Umbilical cord (tissue), 2 donors: ENCODE data around the genes APOO, PPP4R3C, GK and FTHL17.

- RAMPAGE, long total RNA = start-site peak on the minus strand at chrX:23907893-23907972, 16 and 10 reads in 2 replicates
These were observed at the start of gene APOO for GRCh38 chrX:23907060-23908251. TSS of gene APOO (minus strand) at chrX:23907938.

- RAMPAGE, long total RNA = no peak
These were observed 4.3 kb upstream of the EIF2S3 start for GRCh38 chrX:24050519-24050794.

DNA sequence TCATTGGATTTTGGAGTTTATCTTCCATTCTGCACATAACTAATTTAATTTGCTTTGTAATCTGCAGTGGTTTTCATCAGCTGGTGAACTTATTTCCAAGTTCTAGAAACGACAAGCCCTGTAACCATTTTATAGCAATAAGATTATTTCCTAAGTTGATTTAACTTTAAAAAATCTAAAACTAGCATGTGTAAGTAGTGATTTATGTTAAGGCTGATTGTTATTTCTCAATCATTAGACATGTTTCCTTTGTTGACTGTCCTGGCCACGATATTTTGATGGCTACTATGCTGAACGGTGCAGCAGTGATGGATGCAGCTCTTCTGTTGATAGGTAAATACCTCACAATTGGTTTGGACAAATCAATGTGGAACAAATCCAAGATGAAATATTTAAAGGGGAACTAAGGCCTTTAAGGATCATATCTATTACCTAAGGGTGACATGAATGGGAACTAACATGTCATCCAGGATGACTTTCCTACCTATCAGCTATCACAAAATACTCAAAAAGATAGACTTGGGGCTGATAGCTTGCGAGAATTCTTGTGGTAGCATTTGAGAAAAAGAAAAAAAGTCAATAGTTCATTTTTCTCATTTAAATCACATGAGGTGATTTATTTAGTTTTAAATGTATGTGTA lies 5.2 kb downstream of the EIF2S3 start:
- RAMPAGE, long total RNA = no peak

DNA sequence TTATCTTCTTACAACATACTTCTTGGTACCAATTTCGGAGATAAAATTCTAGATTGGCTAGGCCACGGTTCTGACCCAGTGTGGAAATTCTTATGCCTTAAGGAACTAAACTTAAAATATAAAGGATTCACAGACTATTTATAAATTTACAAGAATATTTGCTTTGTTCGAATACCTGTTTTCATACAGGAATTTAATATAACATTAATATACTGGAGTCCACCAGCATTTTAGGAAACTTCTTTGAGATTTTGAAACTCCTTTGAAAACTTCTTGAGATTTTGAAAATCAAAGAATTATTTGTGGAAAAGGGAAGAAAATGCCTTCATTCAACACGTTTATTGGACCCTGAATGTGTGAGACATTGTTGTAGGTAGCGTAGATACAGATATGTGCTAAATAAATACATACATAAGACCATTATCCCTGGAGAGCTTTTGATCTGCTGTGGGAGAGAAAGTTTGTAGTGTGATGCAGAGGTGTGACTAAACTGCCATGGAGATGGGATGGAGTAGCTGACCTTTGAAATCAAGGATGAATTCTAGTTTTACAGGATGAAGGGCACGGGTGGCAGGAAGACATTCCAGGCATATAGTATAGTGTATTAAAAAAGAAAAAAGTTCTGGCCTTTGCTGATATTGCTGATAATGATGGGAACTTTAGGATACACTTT lies 31.5 kb downstream of the ZFX start:
- RAMPAGE, long total RNA = no peak

DNA sequence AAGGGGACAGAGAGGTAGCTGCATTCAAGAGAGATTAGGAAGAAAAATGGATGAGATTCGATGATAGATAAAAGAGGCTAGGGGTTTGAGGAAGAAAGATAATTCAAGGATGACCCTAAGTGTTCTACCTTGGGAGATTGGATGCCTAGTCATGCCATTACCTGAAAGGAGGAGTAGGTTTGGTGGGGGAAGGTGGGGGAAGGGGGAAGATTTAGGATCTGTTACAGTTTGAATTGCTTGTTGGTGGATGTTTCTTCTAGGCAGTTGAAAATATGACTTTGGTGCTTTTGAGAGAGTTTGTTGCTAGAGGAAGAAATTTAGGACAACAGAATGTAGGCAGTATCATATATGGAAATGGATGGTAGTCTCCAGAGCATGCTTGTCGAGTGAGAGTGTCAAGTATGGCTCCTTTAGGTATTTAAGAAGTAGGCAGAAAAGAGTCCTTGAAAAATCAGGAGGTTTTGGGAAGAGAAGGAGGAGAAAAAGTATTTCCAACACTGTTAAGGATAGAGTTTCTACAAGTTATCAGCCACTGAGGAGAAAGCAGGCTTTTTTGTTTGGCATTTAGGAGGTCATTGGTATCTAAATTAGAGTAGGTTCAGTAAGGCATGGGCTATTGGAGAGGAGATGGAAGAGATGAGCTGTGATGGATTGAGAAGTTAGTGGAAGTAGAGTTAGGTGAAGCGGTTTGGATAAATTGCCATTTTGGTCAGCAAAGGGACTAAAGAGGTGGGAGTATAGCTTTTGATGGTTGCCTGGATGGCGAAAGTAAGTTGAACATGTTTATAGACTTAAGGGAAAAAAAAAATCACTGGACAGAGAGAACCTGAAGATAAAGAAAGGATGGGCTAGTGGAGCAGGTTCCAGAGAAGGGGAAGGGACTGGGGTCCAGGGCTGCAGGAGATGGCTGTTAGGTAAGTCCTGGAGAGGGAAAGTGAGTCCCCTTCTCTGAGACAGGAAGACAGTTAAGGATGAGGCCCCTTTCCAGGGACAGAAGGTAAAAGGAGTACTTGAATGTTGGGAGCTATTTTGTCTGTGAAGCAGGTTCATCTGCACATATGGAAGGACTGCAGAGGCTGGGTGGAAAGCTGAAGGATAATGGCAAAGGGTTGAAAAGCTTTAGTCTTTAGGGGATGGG lies 32.8 kb downstream of the ZFX start:
- RAMPAGE, long total RNA = no peak

- RAMPAGE, long total RNA = no peak
These were observed 71.1 kb downstream of the SUPT20HL2 start for GRCh38 chrX:24242591-24243346.

- RAMPAGE, long total RNA = no peak
These were observed 37.7 kb upstream of the PDK3 start for GRCh38 chrX:24427042-24428046.

DNA sequence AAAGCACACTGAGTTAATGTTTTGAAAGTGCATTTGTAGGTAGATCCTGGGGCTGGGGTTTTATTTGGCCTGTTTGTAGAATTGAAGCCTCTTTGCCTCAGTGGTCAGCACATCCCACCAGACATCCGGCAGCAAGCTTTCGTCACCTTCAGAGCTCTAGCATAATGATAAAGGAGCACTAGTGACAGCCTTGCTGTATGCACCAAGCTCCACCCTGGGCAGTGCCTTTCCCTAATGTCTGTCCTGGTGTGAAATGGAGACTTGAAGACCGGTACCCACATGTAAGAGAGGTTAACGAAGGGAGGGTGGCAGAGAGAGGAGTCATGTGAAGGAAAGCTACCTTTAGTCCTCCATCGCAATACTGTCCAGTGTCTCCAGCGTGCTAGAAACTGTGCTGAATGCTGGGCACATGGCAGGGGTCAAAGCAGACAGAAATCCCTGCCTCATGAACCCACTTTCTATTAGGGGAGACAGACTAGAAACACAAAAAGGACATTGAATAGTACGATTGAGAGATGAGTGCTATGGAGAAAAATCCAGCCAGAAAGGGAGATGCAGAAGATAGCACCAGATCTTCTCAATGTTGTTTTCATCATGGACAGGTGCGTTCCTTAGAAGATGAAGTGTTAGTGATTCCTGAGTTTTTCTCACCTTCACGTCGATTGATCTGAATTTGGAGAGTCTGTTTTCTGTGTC lies 80.5 kb downstream of the PDK3 start:
- RAMPAGE, long total RNA = no peak

- RAMPAGE, long total RNA = no peak
These were observed 45.5 kb downstream of the POLA1 start for GRCh38 chrX:24739255-24739635.

- RAMPAGE, long total RNA = no peak
These were observed 69.4 kb downstream of the POLA1 start for GRCh38 chrX:24763090-24763595.

- RAMPAGE, long total RNA = no peak
These were observed 95.1 kb downstream of the POLA1 start for GRCh38 chrX:24788671-24789408.

DNA sequence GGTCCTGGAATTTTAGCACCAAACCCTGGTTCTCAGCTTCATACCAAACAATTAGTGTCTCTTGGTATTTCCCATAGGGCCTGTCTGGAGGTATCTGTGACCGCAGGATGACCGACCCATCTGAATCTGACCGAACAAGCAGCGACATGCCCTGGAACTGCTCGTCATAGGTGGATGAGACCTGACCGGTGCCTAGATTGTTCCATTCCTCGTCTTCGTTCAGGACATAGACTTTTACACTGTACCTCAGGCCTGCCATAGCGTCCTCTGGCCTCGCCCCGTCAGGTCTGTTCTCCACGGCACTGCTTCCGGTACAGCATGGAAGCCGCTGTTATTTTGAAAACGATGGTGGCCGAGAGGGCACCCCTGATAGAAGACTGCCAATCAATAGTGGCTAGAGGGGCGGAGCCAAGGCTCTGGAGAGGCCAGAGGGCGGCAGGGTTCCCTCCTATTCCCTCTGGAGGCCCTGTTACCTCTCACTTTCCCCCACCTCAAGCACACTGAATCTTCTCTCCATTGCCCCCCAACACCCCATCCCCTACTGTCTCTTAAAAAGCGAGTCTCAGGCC lies at the start of gene PPP4R3C:
TSS of gene PPP4R3C (minus strand) at position 304 of the 569 bp plus-strand sequence.
- RAMPAGE, long total RNA = no peak

DNA sequence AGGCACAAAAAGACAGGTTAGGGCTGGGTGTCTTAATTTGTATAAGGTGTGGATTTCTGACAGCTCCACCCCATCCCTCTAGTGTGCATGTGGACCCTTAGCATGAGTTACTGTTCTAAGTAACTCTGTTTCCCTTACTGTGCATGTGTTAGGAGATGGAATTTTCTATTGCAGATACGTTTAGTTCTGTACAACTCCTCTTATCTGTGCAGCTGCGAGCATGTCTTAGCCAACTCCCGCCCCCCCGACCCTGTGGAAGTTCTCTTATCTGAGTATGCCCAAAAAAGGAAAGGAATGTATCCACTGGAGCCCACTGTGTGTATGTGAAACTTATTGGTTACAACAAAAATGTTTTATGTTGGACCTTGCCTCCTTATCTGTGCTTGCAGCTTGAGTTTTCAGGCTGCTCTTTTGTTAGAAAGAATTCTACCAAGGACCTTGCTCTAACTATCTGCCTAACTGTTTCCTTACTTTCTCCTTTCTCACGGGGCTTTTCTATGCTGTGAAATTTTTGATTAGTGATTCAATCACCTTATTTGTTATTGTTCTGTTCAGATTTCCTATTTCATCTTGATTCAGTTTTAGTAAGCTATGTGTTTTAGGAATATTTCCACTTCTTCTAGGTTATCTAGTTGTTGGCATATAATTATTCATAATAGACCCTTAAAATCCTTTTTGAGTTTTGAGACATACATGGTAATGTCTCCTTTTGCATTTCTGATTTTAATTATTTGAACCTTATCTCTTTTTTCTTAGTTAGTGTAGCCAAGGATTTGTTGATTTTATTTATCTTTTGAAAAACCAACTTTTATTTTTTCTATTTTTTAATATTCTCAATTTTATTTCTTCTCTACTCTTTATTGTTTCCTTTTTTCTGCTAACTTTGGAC lies 24.0 kb upstream of the DCAF8L2 start:
- RAMPAGE, long total RNA = no peak

DNA sequence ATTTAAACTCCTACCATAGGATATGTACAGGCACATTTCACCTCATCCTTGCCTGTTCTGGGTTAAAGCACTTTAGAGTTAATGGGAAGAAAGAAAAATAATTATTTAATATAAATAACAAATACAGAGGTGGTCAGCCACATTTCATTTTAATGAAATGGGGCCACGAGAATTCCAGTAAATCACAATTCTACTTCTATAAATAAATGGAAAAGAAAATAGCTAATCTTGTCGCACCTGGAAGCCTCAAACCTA lies 176.8 kb downstream of the IL1RAPL1 start:
- RAMPAGE, long total RNA = no peak

GRCh38 chrX:30561129-30561576 lies 16.4 kb downstream of the TASL start:
- RAMPAGE, long total RNA = no peak

GRCh38 chrX:30653250-30654545 lies at the start of gene GK:
TSS of gene GK (plus strand) at chrX:30653423.
- RAMPAGE, long total RNA = no peak

GRCh38 chrX:31071931-31072326 lies at the start of gene FTHL17:
TSS of gene FTHL17 (minus strand) at chrX:31072041.
- RAMPAGE, long total RNA = no peak

GRCh38 chrX:31265421-31265873 lies 193.6 kb upstream of the FTHL17 start:
- RAMPAGE, long total RNA = no peak

GRCh38 chrX:32364374-32365005 lies 846.9 kb downstream of the DMD start:
- RAMPAGE, long total RNA = no peak

- RAMPAGE, long total RNA = no peak
These were observed 566.6 kb downstream of the DMD start for GRCh38 chrX:32644791-32645115.